Placental pericyte (primary cell): ENCODE results near the gene ASTN2.

DNA sequence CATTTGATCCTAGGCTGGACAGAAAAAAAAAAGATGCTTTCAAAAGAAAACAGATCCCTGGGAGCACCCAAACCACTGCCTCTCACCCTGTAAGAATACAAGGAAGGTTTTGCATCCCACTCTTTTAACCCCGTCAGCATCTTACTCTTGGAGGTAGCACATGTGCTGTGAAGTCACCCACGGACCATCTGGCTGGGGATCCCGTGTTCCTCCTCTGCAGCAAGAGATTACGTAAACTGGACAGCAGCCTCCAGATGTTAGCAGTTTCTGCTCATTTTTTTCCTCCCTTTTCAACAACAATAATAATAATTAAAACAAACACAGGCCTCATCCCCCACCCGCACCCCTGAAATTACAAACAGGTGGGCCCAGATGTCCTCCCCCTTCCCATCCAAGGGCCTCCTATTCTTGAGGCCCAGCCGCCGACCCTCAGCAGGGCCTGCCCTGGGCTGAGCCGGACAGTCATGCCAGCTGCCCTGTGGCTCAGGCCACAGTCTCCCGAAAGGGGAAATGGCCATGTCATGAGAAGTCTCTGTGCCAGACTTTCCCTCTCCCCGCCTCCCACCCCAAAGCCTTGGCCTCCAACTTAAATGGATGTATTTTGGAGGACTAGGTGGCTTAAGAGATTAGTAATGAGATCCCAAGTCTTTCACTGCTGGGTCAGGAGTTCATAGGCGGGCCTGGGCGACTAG is 165.0 kb downstream of the PAPPA start:
- CAGE, long polyA plus RNA: no peak

DNA sequence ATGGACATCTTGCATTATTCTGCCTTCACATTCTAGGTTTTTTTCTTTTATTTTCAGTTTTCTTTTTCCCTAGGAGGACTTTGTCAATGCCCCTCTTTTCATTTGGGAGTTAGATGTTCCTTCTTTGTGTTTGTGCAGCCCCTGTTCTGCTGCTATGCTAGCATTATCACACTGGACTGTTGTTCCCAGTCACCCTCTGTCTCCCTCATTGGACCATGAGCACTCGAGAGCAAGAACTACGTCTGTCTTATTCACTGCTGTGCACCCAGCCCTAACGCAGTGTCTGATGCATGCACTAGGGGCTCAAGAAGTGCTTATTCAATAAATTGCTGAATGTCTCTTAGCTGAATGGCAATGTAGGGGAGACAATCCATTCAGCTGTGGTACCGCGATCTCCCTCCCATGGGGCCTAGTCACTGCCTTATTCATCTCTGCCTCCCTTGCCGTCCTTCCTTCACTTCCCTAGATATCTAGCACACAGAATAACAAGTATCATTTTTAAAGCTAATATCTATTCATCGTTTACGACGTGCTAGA is 59.6 kb downstream of the TRIM32 start:
- CAGE, long polyA plus RNA: no peak

DNA sequence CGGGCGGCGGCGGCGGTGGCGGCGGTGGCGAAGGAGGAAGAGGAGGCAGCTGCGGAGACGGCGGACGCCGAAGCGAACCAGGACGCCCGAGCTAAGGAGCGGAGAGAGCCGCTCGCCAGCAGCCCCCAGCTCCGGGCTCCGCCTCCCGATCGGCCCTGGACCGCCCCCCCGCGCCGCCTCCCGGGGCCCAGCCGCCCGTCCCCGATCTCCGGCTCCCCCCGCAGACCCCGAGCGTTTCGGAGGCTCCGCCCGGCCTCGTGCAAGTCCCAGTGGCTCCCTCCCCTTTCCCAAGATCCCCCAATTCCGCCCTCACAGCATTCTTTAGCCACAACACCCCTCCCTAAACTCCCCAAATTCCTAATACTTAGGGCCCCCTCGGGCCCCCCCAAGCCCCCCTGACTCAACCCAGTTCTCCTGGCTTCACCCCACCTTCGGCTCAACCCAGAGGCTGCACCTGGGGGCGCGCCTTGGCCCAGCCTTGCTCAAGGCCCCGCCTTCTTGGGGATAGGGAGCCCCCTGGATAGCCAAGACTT is at the start of gene ASTN2:
Gene ASTN2, minus strand, starts transcription at position 97 of the 533 bp plus-strand sequence.
- CAGE, long polyA plus RNA: no peak

DNA sequence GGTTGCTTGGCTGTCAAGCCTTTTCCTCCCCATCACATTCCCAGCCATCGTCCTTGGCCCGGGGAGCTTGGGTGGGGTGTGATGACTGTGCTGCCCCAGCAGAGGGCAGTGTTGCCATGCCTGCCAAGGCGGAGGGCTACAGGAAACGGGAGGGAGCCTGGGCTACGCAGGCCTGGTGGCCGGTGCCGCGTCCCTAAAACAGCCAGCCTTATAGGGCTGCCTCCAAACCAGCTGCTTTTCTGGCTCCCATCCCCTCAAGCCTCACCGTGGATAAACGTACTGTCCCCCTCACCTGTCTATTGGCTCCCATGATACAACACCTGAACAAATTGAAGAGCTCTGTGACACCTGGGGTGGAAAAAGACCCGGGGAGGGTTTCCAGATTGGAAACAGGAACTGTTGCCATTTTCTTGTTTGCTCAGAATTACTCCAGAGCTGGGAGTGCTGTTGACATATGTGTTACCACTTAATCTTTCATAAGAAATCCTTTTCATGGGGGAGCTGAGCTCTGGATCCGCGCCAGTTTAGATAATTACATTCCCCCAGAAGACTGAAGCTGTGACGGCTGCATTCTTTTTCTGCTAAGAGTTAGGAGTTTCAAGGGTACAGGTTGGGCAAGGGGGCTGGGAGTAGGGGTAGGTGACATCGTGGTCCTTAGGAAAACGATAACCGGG is 72.9 kb upstream of the ASTN2 start:
- CAGE, long polyA plus RNA: no peak

- CAGE, long polyA plus RNA: no peak
Observed at GRCh38 chr9:117642540-117642948, 61.7 kb upstream of the TLR4 start.

GRCh38 chr9:117744738-117745391 is 40.7 kb downstream of the TLR4 start:
- CAGE, long polyA plus RNA: no peak

DNA sequence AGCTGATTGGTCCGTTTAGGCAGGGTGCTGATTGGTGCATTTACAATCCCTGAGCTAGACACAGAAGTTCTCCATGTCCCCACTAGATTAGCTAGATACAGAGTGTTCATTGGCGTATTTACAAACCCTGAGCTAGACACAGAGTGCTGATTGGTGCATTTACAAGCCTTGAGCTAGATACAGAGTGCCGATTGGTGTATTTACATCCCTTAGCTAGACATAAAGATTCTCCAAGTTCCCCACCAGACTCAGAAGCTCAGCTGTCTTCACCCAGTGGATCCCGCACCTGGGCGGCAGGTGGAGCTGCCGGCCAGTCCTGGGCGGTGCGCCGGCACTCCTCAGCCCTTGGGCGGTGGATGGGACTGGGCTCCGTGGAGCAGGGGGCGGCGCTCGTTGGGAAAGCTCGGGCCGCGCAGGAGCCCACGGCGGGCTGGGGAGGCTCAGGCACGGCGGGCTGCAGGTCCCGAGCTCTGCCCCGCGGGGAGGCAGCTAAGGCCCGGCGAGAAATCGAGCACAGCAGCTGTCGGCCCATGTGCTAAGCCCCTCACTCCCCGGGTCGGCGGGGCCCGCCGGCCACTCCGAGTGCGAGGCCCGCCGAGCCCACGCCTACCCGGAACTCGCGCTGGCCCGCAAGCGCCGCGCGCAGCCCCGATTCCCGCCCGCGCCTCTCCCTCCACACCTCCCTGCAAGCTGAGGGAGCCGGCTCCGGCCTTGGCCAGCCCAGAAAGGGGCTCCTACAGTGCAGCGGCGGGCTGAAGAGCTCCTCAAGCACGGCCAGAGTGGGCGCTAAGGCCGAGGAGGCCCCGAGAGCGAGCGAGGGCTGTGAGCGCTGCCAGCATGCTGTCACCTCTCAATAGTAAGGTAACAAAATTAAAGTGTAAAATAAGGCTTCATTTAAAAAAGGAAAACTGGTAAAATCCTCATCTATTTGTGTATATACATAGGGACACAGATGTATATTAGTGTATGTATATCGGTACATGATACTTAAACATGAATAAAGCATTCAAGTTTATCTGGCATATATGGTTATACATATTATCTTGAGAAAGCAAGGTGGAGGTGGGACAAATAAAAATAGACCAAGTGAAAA is 560.0 kb downstream of the BRINP1 start:
- CAGE, long polyA plus RNA: no peak

- CAGE, long polyA plus RNA: no peak
Observed at GRCh38 chr9:118979067-118979536, 390.1 kb downstream of the BRINP1 start.

DNA sequence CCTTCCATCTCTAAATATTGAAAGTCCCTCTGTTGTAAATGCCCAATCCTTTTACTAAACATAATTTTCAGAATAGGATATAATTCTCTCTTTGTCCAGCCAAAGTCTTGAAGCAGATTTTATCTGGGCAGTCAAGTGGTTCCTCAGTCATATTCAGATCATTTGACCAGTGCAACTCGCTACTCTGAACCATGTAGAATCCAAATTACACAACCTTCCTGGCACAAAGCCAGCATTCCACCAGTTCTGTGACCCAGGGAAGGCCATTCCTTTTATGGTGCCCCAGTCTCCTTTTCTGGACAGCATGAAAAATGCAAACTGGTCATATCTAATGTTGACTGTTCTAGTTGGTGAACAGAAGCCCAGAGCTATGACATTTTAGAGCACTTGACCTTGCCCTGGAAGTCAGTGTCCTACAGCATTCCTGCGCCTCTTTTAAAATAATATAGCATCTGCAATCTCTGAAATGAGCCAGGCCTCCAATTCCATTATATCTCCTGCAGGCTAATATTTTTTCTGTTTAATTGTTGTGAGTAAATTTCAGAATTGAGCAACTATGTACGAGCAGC is 364.6 kb downstream of the BRINP1 start:
- CAGE, long polyA plus RNA: no peak

GRCh38 chr9:119555930-119556746 is 186.9 kb upstream of the BRINP1 start:
- CAGE, long polyA plus RNA: no peak

- CAGE, long polyA plus RNA: no peak
Observed at GRCh38 chr9:119802501-119803126, 433.4 kb upstream of the BRINP1 start.

DNA sequence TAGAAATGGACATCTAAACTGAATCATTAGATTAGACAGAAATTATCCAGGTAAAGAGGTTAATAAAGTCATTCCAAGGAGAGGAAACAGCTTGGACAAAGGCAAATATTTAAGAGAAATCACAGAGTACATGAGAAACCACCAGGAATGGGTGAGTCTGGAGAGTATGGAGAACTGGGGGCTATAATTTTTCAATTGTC is 235.1 kb downstream of the CDK5RAP2 start:
- CAGE, long polyA plus RNA: no peak

DNA sequence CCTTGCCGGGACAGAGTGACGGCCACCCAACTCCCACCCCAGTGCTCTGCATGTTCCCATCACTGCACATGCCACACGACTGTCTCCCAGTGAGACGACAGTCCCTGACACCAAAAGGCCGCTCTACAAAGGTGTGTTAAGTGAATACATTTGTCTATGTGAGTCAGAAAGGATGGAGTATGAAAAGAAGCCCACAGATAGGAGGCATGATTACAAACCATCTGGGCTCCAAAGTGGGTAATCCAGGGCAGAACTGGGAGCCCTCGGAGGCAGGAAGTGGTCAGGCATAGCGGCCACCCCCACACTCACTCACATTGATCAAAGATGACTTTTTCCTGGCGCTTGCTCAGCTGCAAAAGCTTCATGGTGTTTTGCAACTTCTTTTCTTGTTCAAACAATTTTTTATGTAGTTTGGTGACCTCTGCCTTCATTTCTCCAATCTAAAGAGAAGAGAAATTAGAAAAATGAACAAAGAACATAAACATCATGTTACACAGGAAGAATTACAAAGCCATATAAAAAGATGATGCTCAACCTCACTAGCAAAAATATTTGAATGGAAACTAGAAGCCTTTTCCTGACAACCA is 185.7 kb downstream of the CDK5RAP2 start:
- CAGE, long polyA plus RNA: no peak

DNA sequence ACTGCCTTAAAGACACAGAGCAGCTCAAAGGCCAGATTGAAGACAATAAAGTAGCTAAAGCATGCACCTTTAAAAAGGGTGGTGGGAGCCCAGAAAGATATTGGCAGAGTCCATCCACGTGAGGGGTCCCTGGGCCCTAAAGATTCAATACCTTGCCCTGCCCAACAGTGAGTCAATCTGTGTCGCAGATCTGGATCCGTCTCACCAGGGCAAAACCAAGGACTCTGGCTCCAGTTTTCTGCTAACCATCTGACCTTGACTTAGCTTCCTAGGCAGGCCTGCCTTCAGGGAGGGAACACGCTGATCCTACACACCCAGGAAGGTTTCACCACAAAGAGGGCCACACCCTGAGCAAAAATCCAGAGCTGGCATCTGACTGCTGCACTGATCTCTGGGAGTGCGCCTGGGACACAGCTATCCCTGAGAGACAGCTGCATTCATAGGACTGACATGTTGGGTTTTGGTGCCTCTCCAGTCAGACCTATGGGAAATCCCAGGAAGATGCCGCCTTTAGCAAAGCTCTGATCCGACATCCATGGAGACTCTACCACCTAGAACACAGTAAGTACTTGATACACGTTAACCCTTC is 47.6 kb downstream of the CDK5RAP2 start:
- CAGE, long polyA plus RNA: no peak

DNA sequence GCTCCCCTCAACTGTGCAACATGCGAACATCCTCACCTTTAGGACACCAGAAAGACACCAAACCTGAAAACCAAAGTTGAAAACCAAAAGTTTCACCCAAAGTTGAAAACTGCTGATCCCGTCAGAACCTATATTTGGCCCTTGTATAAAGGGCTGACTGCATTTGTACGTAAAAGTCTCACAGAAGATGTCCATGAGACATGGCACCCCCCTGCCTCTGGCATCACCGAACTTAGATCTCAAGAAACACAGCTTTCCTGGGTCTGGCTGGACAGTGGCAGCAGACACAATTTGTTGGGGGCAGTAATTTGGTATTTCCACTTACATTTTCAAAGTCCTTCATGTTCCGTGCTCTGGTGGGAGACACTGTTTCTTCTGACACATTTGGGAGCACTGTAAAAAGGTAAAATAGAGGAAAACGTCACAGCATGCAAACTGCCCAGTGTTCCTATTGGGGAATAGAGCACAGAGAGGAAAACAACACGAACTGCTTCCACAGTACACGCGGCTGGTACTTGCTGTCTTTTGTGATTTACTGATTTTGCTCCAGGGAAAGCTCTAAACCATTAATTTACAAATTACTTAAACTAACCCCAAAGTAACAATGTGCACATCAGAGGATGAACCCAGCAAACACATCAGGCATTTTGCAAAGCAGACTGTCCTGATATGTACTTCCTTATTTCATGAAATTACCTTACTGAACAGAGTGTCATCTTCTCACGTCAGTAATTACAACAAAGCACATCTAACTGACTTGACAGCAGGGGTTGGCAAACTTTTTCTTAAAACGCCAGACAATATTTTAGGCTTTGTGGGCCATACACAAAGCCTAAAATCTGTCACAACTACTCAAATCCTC is 11.7 kb downstream of the CDK5RAP2 start:
- CAGE, long polyA plus RNA: no peak

GRCh38 chr9:120583850-120584559 is 4.0 kb upstream of the CDK5RAP2 start:
- CAGE, long polyA plus RNA: no peak

- CAGE, long polyA plus RNA: no peak
Observed at GRCh38 chr9:120640181-120640829, 60.3 kb upstream of the CDK5RAP2 start.

- CAGE, long polyA plus RNA: no peak
Observed at GRCh38 chr9:120711728-120712107, 2.6 kb downstream of the MEGF9 start.

DNA sequence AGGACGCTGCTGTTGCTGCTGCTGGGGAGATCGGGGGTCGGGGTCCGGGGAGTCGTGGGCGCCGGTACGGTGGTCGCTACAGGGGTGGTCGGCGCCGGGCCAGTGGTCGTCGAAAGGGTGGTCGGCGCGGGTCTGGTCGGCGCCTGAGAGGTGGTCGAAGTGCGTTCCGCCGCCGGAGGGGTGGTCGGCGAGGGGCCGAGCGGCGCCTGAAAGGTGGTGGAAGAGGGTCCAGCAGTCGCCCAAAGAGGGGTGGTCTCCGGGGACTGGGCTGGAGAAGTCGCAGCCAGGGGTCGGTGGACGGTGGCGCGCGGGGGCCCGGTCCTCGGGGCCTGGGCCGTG is 499 bp downstream of the MEGF9 start:
- CAGE, long polyA plus RNA: no peak

GRCh38 chr9:120778560-120779183 is 14.5 kb downstream of the FBXW2 start:
- CAGE, long polyA plus RNA: no peak